ENCODE data around the gene CHI3L1.

GRCh38 chr1:202002492-202003000, 7.8 kb upstream of the ELF3 start:
- PRO-cap, 4 experiments, result no peak in any of the 4 experiments
- RAMPAGE, long total RNA, 2 experiments, result no peak in any of the 2 experiments

GRCh38 chr1:202088593-202088807, 34.2 kb upstream of the GPR37L1 start:
- PRO-cap, 4 experiments, result peak in 1 of 4 experiments; most common minus-strand start chr1:202088745 (in 1)
- RAMPAGE, long total RNA, 2 experiments, result no peak in any of the 2 experiments

DNA sequence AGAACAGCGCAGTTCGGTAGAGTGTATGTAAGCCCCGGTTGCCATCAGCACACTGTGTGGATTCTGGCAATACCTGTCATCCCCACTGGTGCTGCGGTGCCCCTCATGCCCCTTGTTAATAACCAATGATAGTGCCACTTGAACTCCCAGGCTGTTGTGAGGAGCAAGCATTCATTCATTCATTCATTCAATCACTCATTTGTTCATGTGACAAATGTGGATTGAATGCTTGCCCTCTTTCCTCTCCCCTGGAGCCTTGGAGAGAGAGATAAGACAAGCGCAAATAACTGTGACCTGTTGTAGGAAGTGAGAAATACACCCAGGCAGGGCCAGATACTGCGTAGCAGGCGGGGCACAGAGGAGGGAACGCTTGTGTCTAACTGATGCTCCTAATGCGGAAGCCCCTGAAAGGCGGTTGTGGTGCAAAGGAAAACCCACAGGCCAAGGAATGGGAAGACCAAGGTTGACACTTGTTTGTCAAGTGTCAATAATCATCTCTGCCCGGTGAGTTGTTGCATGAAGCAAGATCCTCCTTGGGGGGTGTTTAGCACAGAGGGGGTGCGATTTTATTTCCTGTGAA, 9.9 kb downstream of the LGR6 start:
- PRO-cap, 4 experiments, result no peak in any of the 4 experiments
- RAMPAGE, long total RNA, 2 experiments, result no peak in any of the 2 experiments

DNA sequence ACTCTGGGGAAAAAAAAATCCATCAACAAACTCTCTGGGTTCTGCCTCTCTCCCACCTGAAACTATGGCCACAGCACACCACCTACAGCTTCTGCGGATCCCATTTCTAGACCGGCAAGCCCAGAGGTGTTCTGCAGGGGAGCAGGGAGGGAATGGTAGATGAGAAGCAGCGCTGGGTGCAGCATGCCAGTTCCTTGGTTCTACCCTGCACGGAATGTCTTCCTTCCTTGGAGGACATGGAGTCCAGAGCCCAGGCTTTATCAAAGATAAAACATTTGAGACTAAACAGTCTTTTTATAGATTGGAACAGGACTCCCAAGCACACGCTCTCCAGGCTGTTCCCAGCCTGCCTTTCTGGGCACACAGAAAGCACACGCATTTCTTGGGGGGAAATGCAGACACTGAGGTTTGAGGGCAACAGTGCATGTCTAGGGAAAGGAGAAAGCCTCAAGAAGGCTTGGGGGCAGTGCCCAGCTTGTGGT, 29.5 kb downstream of the LGR6 start:
- PRO-cap, 4 experiments, result no peak in any of the 4 experiments
- RAMPAGE, long total RNA, 2 experiments, result no peak in any of the 2 experiments

DNA sequence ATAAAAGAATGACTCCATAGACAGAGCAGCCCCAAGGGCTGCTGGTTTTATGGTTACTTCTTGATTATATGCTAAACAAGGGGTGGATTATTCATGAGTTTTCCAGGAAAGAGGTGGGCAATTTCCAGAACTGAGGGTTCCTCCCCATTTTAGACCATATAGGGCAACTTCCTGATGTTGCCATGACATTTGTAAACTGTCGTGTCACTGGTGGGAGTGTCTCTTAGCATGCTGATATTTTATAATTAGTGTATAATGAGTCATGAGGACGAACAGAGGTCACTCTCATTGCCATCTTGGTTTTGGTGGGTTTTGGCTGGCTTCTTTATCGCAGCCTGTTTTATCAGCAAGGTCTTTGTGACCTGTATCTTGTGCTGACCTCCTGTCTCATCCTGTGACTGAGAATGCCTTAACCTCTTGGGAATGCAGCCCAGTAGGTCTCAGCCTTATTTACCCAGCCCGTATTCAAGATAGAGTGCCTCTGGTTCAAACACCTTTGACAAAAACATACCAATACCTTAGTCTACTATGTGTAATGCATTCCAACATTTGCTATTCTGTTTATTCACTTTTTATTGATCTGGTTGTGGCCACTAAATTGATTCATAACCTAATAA, 178.2 kb downstream of the SYT2 start:
- PRO-cap, 4 experiments, result no peak in any of the 4 experiments
- RAMPAGE, long total RNA, 2 experiments, result no peak in any of the 2 experiments

- PRO-cap, 4 experiments, result no peak in any of the 4 experiments
- RAMPAGE, long total RNA, 2 experiments, result no peak in any of the 2 experiments
These were observed 168.5 kb downstream of the SYT2 start for GRCh38 chr1:202541566-202542399.

DNA sequence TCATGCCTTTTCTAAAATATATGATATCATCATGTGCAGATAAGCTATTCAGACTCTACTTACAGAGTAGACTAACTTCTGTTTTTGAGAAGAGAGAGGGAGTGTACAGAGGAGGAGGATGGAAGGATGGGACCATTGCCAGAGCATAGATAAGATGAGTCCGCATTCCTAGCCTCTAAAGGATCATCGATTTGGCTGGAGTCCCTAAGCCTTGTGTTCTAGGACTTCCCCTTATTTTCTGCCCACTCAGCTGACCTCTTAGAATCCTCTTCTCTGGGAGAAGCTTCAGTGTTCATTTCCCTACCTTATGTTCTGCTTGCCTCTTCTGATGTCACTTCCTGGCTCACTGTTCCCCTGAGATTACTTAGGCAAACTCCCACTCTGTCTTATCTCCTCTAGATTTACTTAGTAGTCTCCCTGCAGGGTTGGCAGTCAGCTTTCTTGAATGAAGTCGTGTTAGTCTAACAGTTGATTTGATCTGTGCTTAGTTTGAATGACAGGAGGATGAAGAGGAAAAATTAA, 156.7 kb downstream of the SYT2 start:
- PRO-cap, 4 experiments, result peak in 1 of 4 experiments; most common plus-strand start position 317 of the sequence (in 1); most common minus-strand start position 188 of the sequence (in 1)
- RAMPAGE, long total RNA, 2 experiments, result no peak in any of the 2 experiments

DNA sequence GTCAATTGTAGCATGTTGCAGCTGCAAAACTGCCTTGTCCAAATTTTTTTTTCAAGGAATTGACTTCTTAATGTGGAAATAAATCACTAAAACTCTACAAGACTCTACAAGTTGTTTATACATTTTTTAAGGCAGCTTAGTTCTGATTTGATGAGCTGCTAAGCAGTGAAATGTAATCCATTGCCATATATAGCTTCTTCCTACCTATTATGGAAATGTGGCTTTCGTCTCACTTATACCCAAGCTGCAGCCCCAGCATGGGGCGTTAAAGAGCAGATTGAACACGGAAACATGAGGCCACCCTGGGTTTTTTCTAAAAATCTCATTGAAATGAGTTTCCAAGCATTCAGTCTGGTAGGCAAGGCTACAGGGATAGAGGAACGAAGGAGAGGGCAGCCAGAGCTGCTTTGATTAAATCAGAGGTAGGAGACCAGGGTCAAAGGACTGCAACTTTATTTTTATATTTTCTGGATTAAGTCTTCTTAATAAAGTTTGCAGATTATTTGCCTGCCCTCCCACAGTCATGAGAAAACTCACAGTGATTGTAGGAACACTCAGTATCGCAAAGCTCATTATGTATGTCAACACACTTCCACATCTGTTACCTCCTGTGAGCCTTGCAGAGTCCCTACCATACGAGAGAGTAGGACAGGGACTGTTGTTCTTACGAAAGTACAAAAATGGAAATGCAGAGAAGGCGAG, 132.0 kb downstream of the SYT2 start:
- PRO-cap, 4 experiments, result no peak in any of the 4 experiments
- RAMPAGE, long total RNA, 2 experiments, result no peak in any of the 2 experiments

DNA sequence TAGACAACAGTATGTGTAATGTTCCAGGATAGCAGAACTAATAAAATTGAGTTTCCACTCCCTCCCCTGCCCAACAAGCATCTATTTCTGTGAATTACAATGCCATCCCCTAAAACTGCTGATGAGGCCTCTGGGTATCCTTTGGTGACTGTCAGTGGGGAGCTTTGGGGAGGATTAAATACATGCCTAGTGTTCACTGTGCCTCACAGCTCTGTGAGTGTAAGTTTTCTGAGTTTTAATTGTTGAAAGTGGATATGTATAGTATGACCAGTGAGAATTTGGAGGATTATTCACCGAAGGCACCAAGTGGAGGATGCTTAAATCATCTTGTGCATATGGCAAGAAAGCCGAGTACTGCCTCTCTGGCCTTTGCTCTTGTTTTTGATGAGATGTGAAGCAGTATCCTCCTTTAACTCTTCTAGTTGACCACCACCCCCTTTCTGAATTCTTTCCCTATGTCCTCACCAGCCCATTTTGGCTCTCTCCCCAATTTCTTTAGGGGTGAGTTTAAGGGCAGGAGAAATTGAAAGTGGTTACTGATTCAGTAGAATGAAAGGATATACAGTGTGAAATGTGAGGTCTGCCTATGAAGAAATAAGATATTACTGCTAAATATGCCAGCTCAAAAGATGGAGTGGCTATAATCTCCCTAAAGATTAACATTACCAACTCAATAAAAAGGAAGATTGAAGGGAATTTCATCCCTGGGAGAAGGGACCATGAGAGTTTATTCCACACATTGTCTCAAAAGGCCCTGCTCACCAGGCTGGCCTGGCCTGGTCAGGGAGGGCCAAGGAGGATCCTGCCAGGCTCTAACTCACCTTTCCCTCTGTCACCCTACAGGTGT, 130.4 kb downstream of the SYT2 start:
- PRO-cap, 4 experiments, result peak in 2 of 4 experiments; most common minus-strand start position 383 of the sequence (in 2)
- RAMPAGE, long total RNA, 2 experiments, result no peak in any of the 2 experiments

DNA sequence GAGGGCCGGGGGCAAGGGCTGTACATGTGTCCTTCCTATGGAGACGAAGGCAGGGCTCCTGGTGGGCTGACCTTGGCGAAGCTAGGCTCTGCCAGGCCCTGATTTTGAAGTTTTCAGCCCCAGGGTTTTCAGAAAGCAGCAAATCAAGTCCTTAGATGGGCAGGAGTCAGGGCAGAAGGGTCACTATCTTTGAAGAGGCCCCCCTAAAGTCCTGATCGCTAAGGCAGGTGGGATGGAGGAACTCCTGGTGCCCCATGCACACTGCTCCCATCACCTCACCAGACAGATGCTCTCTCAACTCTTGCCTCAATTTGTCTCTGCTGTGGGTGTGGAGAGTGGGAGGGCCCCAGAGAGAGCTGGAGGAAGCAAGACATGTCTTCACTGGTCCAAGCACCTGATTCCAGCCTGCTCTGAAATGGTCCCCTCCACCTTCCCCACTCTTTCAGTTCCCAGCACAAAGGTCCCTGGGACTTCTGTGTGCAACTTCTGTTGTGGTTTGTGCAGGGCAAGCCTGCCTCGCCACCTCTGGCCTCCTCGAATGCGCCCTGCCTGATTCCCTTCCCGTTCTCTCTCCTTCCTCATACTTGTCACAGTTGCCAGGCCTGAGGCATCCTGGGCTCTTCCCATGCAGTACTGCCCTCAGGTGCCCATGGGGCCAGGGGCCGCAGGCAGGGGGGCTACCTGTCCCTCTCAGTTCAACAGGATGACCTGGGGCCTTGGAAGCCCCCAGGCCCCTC, 119.4 kb downstream of the SYT2 start:
- PRO-cap, 4 experiments, result no peak in any of the 4 experiments
- RAMPAGE, long total RNA, 2 experiments, result no peak in any of the 2 experiments

GRCh38 chr1:202626858-202627304, 83.4 kb downstream of the SYT2 start:
- PRO-cap, 4 experiments, result no peak in any of the 4 experiments
- RAMPAGE, long total RNA, 2 experiments, result no peak in any of the 2 experiments

GRCh38 chr1:202763771-202764321, 44.4 kb downstream of the KDM5B start:
- PRO-cap, 4 experiments, result no peak in any of the 4 experiments
- RAMPAGE, long total RNA, 2 experiments, result no peak in any of the 2 experiments

- PRO-cap, 4 experiments, result no peak in any of the 4 experiments
- RAMPAGE, long total RNA, 2 experiments, result start-site peak on the minus strand in 1 of 2 experiments, at chr1:202941502-202941697 at its widest, 378 reads per replicate
These were observed 14.1 kb upstream of the KLHL12 start for GRCh38 chr1:202940835-202941881.

DNA sequence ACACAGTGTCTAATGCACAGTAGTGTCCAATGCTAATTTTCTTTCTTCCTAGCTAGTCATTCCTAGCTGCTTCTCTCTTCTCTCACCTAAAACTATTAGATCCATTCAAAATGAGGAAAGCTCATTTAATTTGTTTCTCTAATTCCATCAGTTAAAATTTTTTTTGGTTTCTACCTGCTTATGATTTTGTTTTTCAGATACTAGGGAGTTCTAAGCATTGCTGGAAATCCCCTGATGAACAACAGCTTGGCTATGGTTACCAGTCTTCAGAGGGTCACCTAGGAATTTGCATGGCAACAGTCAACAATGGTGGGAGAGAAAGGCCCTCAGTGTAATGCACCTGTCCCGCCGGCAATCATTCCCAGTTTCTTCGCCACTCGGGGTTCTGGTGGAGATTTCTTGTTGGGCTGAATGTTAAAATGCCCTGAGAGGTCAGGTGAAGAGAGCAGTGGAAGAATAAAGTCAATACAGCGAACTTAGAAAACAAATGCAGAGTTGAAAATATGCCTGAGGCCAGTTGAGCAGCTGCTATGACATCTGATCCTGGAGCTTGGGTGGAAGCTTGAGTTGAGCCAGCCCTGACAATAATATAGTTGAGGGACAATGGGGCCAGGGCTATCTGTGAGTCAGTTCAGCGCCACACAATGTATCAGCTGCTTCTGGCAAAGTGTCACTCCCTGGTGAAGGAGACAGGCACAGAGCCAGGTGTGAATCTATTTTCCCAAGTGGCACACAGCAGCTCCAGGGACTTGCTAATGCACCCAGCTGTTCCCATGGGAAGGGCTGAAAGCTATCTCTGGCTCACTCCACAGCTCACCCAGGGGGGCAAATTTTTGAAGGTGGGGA, 2.6 kb downstream of the CYB5R1 start:
- PRO-cap, 4 experiments, result no peak in any of the 4 experiments
- RAMPAGE, long total RNA, 2 experiments, result no peak in any of the 2 experiments

GRCh38 chr1:203173517-203173920, 2.1 kb downstream of the MYBPH start:
- PRO-cap, 4 experiments, result no peak in any of the 4 experiments
- RAMPAGE, long total RNA, 2 experiments, result no peak in any of the 2 experiments

- PRO-cap, 4 experiments, result peak in 4 of 4 experiments; most common plus-strand start chr1:203186872 (in 1); most common minus-strand start chr1:203186703 (in 2)
- RAMPAGE, long total RNA, 2 experiments, result start-site peak on the minus strand in 2 of 2 experiments, at chr1:203186693-203186735 at its widest, 10,099 to 18,449 reads per replicate
These were observed at the start of gene CHI3L1 for GRCh38 chr1:203186420-203187655. Gene CHI3L1, minus strand, starts transcription at chr1:203186704.

DNA sequence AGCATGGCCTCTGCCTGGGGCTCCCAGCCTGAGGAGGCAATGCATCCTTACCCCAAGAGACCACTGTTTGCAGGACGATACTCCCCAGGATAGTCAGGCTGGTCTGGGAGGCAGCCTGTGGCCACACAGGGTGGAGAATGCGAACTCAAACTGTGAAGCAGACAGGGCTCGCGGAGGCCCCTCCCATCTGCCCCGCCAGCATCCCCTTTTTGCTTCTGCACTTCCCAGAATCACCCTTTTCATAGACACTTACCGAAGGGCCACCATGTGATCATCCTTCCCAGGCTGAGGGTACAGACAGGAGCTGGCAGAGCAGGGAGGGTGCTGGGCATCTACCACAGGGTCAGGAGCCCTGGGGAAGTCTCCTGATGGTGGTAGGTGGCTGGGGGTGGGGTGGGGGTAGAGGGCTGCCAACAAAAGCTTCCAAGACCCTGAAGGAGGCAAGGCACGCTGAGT, 31.4 kb upstream of the BTG2 start:
- PRO-cap, 4 experiments, result peak in 4 of 4 experiments; most common plus-strand start position 242 of the sequence (in 2); most common minus-strand start position 211 of the sequence (in 3)
- RAMPAGE, long total RNA, 2 experiments, result no peak in any of the 2 experiments

GRCh38 chr1:203277382-203277740, 28.0 kb upstream of the BTG2 start:
- PRO-cap, 4 experiments, result no peak in any of the 4 experiments
- RAMPAGE, long total RNA, 2 experiments, result no peak in any of the 2 experiments

DNA sequence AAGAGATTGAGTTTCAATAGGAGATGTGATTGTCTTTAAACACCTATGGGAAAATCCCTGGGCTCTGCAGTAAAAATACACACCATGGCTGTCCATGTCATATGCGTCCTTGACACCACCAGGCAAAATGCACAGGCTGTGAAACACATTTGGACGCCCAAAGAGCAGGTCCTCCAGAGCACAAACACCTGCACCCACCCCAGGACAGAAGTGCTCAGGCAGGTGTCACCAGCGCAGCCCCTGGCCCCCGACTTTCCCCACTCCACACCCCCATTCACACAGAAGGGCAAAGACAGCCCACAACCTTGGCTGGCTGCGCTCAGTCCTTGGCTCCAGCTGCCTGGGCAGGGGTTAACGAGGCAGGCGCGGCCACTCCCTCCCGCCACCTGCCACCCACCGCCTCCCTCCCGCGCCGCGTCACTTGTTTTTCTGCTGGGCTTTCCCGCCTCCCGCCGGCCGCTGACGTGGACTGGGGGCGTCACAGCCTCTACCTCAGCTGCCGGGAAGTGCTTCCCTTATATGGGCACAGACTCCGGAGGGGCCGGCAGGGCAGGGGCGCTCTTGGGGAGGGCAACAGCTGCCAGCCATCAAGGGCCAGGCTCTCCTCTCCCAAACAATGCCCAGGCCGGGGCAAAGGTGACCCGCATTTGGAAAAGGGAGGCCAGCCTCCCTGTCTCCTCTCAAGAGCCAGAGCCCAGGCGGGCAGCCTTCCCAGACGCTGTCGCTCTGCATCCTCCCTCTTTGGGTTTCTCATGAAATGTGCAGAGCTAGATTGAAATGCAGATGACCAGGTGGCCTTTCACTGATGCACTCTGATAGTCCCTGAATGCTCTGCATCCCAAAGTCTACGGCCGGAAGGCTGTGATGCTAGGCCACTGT, 14.9 kb upstream of the BTG2 start:
- PRO-cap, 4 experiments, result peak in 4 of 4 experiments; most common plus-strand start position 526 of the sequence (in 3); most common minus-strand start position 431 of the sequence (in 3)
- RAMPAGE, long total RNA, 2 experiments, result no peak in any of the 2 experiments

- PRO-cap, 4 experiments, result no peak in any of the 4 experiments
- RAMPAGE, long total RNA, 2 experiments, result no peak in any of the 2 experiments
These were observed 2.5 kb downstream of the BTG2 start for GRCh38 chr1:203307593-203308371.

Data from right lobe of liver (tissue), 4 donors.